Measurements from ENCODE around the gene WDR7.

DNA sequence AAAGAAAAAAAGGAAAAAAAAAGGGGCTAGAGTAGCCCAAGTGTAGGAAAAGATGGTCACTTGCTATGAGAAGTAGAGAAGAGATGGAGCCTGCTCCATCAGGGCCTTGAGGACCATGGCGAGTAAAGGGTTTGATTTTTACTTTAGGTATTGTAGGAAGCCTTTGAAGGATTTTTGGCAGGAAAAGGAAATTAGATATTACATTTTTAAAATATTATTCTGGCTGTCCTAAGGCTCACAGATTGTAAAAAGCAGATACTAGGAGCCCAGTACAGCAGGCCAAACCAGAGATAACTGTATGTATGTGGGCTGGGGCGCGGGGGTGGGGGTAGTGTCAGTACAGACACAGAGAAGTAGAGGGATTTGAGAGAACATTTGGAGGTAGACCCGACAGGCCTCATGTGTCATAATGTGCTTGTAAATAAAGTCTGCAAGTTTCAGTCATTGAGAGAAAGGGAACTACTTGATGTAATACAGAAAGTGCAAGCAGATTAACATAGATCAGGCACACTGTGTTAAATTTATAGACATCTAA is 7.6 kb upstream of the POLI start:
- RAMPAGE, long total RNA, result no peak
- RRBS, result no CpG with 5 or more reads among the region's 4 CpGs
PRO-cap:
- standard, result no peak
- CoPRO, capped RNA only, 2 experiments, result no peak in any of the 2 experiments
- CoPRO, capped and uncapped RNA, 2 experiments, result no peak in any of the 2 experiments
- CoPRO, uncapped RNA only, 2 experiments, result no peak in any of the 2 experiments
CAGE:
- cytosol, long polyA plus RNA, result no peak
- long polyA plus RNA, result no peak
- nucleolus, long total RNA, result no peak
- nucleus, long polyA plus RNA, result no peak

- RAMPAGE, long total RNA, result no peak
- RRBS, result no CpG with 5 or more reads among the region's 1 CpG
PRO-cap:
- standard, result no peak
- CoPRO, capped RNA only, 2 experiments, result no peak in any of the 2 experiments
- CoPRO, capped and uncapped RNA, 2 experiments, result no peak in any of the 2 experiments
- CoPRO, uncapped RNA only, 2 experiments, result no peak in any of the 2 experiments
CAGE:
- cytosol, long polyA plus RNA, result no peak
- long polyA plus RNA, result no peak
- nucleolus, long total RNA, result no peak
- nucleus, long polyA plus RNA, result no peak
Observed at GRCh38 chr18:54262253-54262461, 7.2 kb upstream of the POLI start.

- RAMPAGE, long total RNA, result no peak
- RRBS, result no CpG with 5 or more reads among the region's 6 CpGs
PRO-cap:
- standard, result no peak
- CoPRO, capped RNA only, 2 experiments, result no peak in any of the 2 experiments
- CoPRO, capped and uncapped RNA, 2 experiments, result no peak in any of the 2 experiments
- CoPRO, uncapped RNA only, 2 experiments, result no peak in any of the 2 experiments
CAGE:
- cytosol, long polyA plus RNA, result no peak
- long polyA plus RNA, result no peak
- nucleolus, long total RNA, result no peak
- nucleus, long polyA plus RNA, result no peak
Observed at GRCh38 chr18:55302288-55302993, 285.6 kb downstream of the TCF4 start.

DNA sequence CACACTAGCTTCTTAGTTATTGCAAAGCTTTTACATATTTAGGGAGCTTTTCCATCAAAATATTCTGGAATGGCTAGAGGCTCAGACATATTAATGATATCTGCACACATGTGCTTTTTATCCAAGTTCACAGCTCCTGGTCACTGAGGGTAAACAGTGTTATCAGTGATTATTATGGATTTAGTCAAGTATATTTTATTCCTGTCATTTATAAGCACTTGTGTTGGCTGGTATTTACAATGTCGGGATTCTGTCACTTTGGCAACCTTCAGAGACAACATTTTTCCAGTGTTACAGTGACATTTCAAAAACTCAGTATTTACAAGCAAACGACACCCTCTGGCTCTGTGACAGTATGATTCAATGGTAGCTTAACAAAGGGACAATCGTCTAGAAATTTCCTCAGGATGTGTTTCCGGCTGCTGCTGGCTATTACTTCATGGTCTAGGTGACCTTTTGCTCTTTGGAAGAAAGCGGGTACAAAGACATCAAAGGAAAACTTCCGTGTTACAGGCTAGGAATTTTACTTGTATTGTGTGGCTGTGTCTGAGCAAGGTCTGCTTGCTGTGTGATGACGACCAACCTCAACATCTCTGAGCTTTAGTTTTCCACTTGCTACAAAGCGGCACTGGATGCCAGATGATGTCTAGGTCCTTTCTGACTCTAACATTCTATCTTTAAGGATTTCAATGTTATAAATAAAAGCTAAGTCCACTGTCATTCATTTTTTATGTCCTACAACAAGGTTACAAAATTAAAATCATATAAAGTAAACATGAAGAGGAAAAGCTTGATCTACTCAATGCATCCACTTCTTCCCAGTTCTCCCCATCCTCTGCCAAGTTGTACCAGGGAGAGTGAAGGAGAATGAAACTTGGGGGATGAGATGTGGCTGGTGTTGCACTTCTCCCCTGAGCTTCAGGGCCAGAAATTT is 200.3 kb downstream of the TCF4 start:
- RAMPAGE, long total RNA, result no peak
- RRBS, result no CpG with 5 or more reads among the region's 8 CpGs
PRO-cap:
- standard, result no peak
- CoPRO, capped RNA only, 2 experiments, result no peak in any of the 2 experiments
- CoPRO, capped and uncapped RNA, 2 experiments, result no peak in any of the 2 experiments
- CoPRO, uncapped RNA only, 2 experiments, result no peak in any of the 2 experiments
CAGE:
- cytosol, long polyA plus RNA, result no peak
- long polyA plus RNA, result no peak
- nucleolus, long total RNA, result no peak
- nucleus, long polyA plus RNA, result no peak

DNA sequence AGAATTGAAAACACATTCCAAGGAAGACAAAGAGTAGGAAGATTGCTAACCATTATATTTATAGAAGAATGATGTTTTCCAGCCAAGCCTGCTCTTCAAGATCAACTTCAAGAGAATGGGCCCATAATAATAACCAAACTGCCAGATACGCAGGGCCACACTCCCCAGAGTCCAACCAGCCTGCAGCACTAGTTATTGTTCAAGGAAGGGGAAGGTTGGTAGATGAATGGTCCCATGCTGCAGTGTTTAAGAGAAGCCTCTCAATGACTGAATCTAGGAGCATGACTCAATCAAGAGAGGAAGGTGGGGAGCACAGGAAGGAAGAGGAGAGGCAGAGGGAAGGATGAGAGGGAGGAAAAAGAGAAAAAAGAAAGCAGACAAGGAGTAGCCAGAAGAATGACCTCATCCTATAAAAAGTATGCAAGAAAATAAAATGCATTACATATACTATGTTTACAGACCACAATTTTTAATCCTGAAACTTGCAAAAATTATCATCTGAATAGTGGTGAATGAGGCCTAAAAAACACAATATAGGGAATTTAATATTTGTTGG is 174.6 kb downstream of the TCF4 start:
- RAMPAGE, long total RNA, result no peak
- RRBS, result no CpG with 5 or more reads among the region's 1 CpG
PRO-cap:
- standard, result no peak
- CoPRO, capped RNA only, 2 experiments, result no peak in any of the 2 experiments
- CoPRO, capped and uncapped RNA, 2 experiments, result no peak in any of the 2 experiments
- CoPRO, uncapped RNA only, 2 experiments, result no peak in any of the 2 experiments
CAGE:
- cytosol, long polyA plus RNA, result no peak
- long polyA plus RNA, result no peak
- nucleolus, long total RNA, result no peak
- nucleus, long polyA plus RNA, result no peak

- RAMPAGE, long total RNA, result no peak
- RRBS, result no CpG with 5 or more reads among the region's 3 CpGs
PRO-cap:
- standard, result no peak
- CoPRO, capped RNA only, 2 experiments, result no peak in any of the 2 experiments
- CoPRO, capped and uncapped RNA, 2 experiments, result no peak in any of the 2 experiments
- CoPRO, uncapped RNA only, 2 experiments, result no peak in any of the 2 experiments
CAGE:
- cytosol, long polyA plus RNA, result no peak
- long polyA plus RNA, result no peak
- nucleolus, long total RNA, result no peak
- nucleus, long polyA plus RNA, result no peak
Observed at GRCh38 chr18:55498118-55498328, 90.0 kb downstream of the TCF4 start.

DNA sequence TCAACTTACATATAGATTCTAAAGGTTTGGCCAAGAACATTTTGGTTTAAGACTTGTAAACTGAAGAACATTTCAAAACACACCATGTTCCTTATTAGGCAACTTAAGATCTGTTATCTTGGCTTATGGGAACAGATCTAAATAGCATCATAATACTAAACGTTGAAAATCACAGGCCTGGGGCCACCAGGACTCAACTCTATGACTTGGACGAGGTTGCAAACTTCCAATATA is 8.5 kb downstream of the TCF4 start:
- RAMPAGE, long total RNA, result no peak
- RRBS, result no CpG with 5 or more reads among the region's 2 CpGs
PRO-cap:
- standard, result no peak
- CoPRO, capped RNA only, 2 experiments, result no peak in any of the 2 experiments
- CoPRO, capped and uncapped RNA, 2 experiments, result no peak in any of the 2 experiments
- CoPRO, uncapped RNA only, 2 experiments, result no peak in any of the 2 experiments
CAGE:
- cytosol, long polyA plus RNA, result no peak
- long polyA plus RNA, result no peak
- nucleolus, long total RNA, result no peak
- nucleus, long polyA plus RNA, result no peak

GRCh38 chr18:55863517-55864251 is 275.7 kb upstream of the TCF4 start:
- RAMPAGE, long total RNA, result no peak
- RRBS, result no CpG with 5 or more reads among the region's 12 CpGs
PRO-cap:
- standard, result no peak
- CoPRO, capped RNA only, 2 experiments, result no peak in any of the 2 experiments
- CoPRO, capped and uncapped RNA, 2 experiments, result no peak in any of the 2 experiments
- CoPRO, uncapped RNA only, 2 experiments, result no peak in any of the 2 experiments
CAGE:
- cytosol, long polyA plus RNA, result no peak
- long polyA plus RNA, result no peak
- nucleolus, long total RNA, result no peak
- nucleus, long polyA plus RNA, result no peak

DNA sequence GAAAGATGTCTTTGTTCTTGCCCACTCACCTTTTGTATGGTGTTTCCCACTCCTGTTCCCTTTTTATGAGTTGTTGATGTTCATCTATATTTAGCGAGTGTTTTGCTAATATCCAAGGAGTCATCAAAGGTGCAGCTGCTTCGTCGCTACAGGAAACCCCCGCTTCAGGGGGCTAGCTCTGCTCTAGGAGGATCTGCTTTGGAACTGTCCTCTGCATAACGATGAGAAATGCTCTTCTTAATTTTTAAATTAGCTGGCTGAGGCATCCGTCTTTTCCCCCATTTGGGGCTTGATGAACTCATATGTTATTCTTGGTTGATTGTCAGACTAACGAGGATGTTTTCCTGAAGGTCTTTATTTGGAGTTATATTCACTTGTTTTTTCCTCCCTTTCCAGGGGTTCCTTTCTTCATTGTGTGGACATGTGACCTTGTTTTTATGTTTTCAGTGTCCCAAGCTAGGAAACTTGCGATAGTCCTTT is 179.2 kb downstream of the TXNL1 start:
- RAMPAGE, long total RNA, result no peak
- RRBS, result no CpG with 5 or more reads among the region's 8 CpGs
PRO-cap:
- standard, result no peak
- CoPRO, capped RNA only, 2 experiments, result no peak in any of the 2 experiments
- CoPRO, capped and uncapped RNA, 2 experiments, result no peak in any of the 2 experiments
- CoPRO, uncapped RNA only, 2 experiments, result no peak in any of the 2 experiments
CAGE:
- cytosol, long polyA plus RNA, result no peak
- long polyA plus RNA, result no peak
- nucleolus, long total RNA, result no peak
- nucleus, long polyA plus RNA, result no peak

DNA sequence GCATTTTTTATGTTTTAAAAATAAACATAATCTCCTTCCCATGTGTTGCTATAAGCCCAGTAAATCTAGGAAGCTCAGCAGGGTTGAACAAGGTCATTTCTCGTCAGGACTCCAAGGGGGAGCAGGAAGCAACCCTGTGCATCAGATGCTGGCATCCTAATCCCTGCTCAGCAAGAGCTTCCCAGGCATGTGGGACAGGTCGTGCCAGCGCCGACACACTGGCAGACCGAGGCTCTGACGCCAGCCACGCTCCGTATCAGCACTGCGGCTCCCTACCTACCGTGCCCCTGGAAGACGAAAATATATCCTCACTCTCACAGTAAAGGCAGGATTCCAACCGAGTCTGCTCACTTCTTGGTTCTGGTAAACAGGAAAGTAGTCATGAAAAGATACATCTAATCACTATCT is 61.5 kb downstream of the TXNL1 start:
- RAMPAGE, long total RNA, result no peak
- RRBS, result no CpG with 5 or more reads among the region's 12 CpGs
PRO-cap:
- standard, result no peak
- CoPRO, capped RNA only, 2 experiments, result no peak in any of the 2 experiments
- CoPRO, capped and uncapped RNA, 2 experiments, result no peak in any of the 2 experiments
- CoPRO, uncapped RNA only, 2 experiments, result no peak in any of the 2 experiments
CAGE:
- cytosol, long polyA plus RNA, result no peak
- long polyA plus RNA, result no peak
- nucleolus, long total RNA, result no peak
- nucleus, long polyA plus RNA, result no peak

DNA sequence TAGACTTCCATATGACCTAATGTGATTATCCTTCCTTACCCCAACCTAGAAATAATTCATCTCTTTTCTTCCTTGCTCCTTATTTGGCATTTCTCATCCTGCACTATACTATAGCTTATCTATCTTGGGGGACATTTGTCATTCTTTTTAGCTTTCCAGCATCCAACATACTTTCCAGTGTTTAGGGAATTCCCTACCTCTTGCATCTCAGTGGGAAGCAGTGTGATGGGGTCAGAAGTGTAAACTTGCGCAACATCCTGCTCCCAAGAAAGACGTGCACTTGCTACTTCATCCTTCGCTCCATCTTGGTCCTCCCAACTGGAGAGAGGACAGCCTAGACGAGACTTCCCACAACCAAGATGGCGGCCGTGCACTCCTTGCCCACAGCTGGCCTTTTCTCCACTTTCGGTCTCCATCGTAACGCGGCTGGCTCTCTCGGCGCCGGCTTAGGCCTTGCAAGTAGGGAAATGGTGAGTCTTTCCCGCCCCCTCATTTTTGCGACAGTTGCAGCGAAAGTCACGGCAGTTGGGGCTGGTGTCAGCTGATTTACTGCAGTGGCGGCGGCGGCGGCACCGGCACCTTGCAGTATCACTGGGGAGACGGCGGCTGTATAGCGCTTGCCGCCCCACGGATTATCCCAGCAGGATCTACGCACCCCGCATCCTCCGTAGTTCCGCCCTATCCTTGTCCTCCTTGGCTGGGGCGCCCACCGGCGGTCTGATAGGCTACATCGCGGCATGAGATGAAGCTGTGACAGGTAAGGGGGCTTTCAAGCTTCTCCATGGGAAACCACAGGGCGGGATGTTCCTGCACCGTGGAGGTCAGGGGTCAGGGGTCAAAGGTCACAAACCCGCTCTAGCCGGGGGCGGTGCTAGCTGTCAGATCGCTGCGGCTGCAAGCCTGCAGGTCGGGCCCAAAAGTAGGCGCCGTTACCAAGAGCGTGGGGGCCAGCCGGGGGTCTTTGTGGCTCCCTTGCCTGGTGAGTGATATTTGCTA is at the start of gene WDR7:
Gene WDR7, plus strand, starts transcription at position 540 of the 996 bp plus-strand sequence.
- RAMPAGE, long total RNA, result no peak
- RRBS, result 2% methylated on average over 8 of the region's 48 CpGs
PRO-cap:
- standard, result bidirectional peak, plus-strand start at position 544 of the sequence, minus-strand start at position 452 of the sequence
- CoPRO, capped RNA only, 2 experiments, result peak in 2 of 2 experiments; most common plus-strand start position 544 of the sequence (in 2); most common minus-strand start position 452 of the sequence (in 2)
- CoPRO, capped and uncapped RNA, 2 experiments, result peak in 1 of 2 experiments; most common plus-strand start position 585 of the sequence (in 1); most common minus-strand start position 452 of the sequence (in 1)
- CoPRO, uncapped RNA only, 2 experiments, result no peak in any of the 2 experiments
CAGE:
- cytosol, long polyA plus RNA, result no peak
- long polyA plus RNA, result no peak
- nucleolus, long total RNA, result no peak
- nucleus, long polyA plus RNA, result no peak

- RAMPAGE, long total RNA, result no peak
- RRBS, result no CpG with 5 or more reads among the region's 4 CpGs
PRO-cap:
- standard, result no peak
- CoPRO, capped RNA only, 2 experiments, result no peak in any of the 2 experiments
- CoPRO, capped and uncapped RNA, 2 experiments, result no peak in any of the 2 experiments
- CoPRO, uncapped RNA only, 2 experiments, result no peak in any of the 2 experiments
CAGE:
- cytosol, long polyA plus RNA, result no peak
- long polyA plus RNA, result no peak
- nucleolus, long total RNA, result no peak
- nucleus, long polyA plus RNA, result no peak
Observed at GRCh38 chr18:56873595-56874291, 222.6 kb downstream of the WDR7 start.

DNA sequence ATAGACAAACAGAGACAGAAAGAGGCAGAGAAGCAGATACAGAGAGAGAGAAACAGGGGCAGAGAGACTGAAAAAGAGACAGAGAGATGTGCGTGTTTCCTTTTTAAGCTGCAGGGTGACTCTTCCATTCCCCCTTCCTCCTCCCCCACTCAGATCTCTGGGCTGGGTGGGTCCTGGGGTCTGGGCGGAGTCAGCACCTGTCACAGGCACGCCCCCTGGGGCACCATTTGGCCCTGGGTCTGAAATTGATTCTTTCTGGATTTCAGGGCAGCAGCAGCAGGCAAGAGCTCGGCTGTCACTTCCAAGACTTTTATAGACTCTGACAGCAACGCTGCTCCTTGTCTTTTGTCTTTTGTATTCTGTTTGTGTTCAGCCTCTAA is 3.8 kb downstream of the BOD1L2 start:
- RAMPAGE, long total RNA, result no peak
- RRBS, result no CpG with 5 or more reads among the region's 5 CpGs
PRO-cap:
- standard, result no peak
- CoPRO, capped RNA only, 2 experiments, result no peak in any of the 2 experiments
- CoPRO, capped and uncapped RNA, 2 experiments, result no peak in any of the 2 experiments
- CoPRO, uncapped RNA only, 2 experiments, result no peak in any of the 2 experiments
CAGE:
- cytosol, long polyA plus RNA, result no peak
- long polyA plus RNA, result no peak
- nucleolus, long total RNA, result no peak
- nucleus, long polyA plus RNA, result no peak

- RAMPAGE, long total RNA, result no peak
- RRBS, result 7% methylated on average over 22 of the region's 59 CpGs
PRO-cap:
- standard, result no peak
- CoPRO, capped RNA only, 2 experiments, result no peak in any of the 2 experiments
- CoPRO, capped and uncapped RNA, 2 experiments, result no peak in any of the 2 experiments
- CoPRO, uncapped RNA only, 2 experiments, result no peak in any of the 2 experiments
CAGE:
- cytosol, long polyA plus RNA, result no peak
- long polyA plus RNA, result no peak
- nucleolus, long total RNA, result no peak
- nucleus, long polyA plus RNA, result no peak
Observed at GRCh38 chr18:57353272-57354061, 1.1 kb downstream of the ST8SIA3 start.

DNA sequence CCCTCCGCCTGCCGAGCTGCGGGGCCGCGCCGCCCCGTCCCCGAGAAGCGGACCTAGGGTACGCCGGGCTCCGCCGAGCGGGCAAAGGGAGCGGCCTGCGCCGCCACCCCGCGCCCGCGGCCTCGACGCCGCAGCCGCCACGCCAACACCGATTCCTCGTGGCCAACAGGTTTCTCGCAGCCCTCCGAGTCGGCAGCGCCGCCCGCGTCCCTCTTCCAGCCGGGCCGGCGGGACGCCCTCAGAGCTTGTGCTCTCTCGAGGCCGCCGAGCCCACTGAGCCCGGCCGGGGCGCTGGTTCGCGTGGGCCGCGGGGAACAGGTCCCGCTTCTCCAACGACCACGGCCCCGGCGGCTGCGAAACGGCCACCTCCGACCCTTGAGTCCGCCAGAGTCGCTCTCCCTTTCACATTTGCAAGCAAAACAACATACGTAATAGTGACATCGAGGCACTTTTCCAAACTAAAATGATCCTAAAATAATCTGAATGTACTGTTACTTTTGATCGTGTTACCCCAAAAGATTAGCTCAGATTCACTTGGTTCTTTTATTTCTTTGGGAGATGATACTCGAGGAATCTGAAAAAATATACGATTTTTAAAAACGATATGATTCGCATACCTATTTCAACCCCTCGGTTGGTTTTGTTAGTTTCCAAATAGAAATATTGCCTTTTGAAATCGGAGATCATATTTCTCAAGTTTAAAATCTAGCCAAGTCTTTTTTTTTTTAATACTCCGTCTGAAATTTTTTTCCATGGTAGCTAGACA is 6.3 kb upstream of the ONECUT2 start:
- RAMPAGE, long total RNA, result no peak
- RRBS, result 54% methylated on average over 21 of the region's 69 CpGs
PRO-cap:
- standard, result no peak
- CoPRO, capped RNA only, 2 experiments, result no peak in any of the 2 experiments
- CoPRO, capped and uncapped RNA, 2 experiments, result no peak in any of the 2 experiments
- CoPRO, uncapped RNA only, 2 experiments, result no peak in any of the 2 experiments
CAGE:
- cytosol, long polyA plus RNA, result no peak
- long polyA plus RNA, result no peak
- nucleolus, long total RNA, result no peak
- nucleus, long polyA plus RNA, result no peak

DNA sequence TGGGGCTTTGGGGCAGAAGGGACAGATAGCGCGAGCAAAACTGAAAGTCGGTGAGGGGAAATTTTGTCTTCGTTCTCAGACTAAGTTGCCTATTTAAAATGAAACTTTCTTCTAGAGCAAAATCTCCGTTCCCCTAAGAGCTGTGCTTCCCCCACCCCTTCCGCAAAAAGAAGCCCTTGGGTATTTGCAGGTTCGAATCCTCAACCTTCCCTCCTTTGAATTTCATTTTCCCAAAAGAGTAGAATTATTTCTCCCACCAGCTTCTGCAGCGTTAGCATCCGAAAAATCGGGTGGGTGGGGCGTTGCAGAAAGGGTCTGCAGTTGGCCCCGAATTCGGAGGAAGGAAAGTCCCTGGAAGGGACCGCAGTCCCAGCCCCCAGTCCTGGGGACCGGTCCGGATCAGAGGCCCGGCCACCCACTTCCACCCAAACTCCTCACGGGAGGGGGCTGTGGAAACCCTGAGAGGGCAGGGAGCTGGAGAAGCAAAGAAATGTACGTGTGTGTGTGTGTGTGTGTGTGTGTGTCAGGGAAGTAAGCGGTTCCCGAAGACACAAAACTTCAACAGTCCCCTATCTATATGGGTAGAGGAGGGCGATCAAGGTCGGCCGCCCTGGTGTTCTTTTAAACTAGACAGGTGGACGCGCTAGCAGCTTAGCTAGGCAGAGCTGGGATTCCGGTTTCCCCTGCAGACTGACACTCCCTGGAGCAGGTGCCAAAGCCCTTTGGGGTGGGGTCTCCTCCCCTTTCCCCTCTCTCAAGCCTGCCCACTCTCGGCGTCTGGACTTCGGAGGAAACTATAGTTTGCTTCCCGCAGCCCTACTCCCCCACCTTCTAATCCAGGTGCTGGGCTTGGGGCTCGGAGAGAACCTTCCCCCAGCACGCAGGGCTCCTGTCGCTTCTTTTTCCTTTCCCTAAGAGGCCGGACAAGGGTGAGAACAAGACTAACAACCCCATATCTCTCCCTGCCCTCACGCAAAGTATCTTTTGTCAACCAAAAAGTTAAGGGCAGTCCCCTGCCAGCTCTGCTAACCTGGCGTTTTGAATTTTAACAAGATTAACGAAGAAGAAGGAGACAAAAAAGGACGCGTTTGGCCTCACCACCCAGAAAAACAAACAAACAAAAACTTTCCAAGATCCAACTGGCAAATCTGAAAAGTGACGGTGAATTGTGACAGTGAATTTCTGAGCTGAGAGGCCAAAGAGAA is 4.9 kb upstream of the ONECUT2 start:
- RAMPAGE, long total RNA, result no peak
- RRBS, result no CpG with 5 or more reads among the region's 41 CpGs
PRO-cap:
- standard, result no peak
- CoPRO, capped RNA only, 2 experiments, result no peak in any of the 2 experiments
- CoPRO, capped and uncapped RNA, 2 experiments, result no peak in any of the 2 experiments
- CoPRO, uncapped RNA only, 2 experiments, result no peak in any of the 2 experiments
CAGE:
- cytosol, long polyA plus RNA, result no peak
- long polyA plus RNA, result no peak
- nucleolus, long total RNA, result no peak
- nucleus, long polyA plus RNA, result no peak

GRCh38 chr18:57437602-57438385 is 2.6 kb downstream of the ONECUT2 start:
- RAMPAGE, long total RNA, result no peak
- RRBS, result 91% methylated on average over 7 of the region's 60 CpGs
PRO-cap:
- standard, result no peak
- CoPRO, capped RNA only, 2 experiments, result no peak in any of the 2 experiments
- CoPRO, capped and uncapped RNA, 2 experiments, result no peak in any of the 2 experiments
- CoPRO, uncapped RNA only, 2 experiments, result no peak in any of the 2 experiments
CAGE:
- cytosol, long polyA plus RNA, result no peak
- long polyA plus RNA, result no peak
- nucleolus, long total RNA, result no peak
- nucleus, long polyA plus RNA, result no peak

DNA sequence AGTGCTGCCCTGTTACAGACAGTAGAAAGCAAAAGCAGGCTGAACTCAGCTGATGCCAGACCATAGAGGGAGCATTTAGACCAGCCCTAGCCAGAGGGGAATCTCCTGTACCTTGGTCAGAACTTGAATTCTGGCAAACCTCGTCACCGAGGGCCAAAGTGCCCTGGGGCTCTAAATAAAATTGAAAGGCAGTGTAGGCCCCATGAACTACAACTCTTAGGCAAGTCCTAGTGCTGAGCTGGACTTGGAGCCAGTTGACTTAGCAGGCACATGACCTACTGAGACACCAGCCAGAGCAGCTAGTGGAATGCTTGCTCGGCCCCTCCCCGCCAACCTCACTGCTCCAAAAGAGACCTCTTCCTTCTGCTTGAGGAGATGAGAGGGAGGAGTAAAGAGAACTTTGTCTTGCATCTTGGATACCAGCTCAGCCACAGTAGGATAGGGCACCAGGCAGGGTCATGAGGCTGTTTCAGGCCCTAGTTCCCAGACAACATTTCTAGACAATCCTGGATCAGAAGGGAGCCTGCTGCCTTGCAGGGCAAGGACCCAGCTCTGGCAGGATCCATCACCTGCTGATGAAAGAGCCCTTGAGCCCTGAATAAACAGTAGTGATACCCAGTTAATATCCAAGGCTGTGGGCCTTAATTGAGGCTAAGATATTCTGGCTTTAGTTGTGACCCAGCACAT is 90.6 kb downstream of the ATP8B1 start:
- RAMPAGE, long total RNA, result no peak
- RRBS, result no CpG with 5 or more reads among the region's 4 CpGs
PRO-cap:
- standard, result no peak
- CoPRO, capped RNA only, 2 experiments, result no peak in any of the 2 experiments
- CoPRO, capped and uncapped RNA, 2 experiments, result no peak in any of the 2 experiments
- CoPRO, uncapped RNA only, 2 experiments, result no peak in any of the 2 experiments
CAGE:
- cytosol, long polyA plus RNA, result no peak
- long polyA plus RNA, result no peak
- nucleolus, long total RNA, result no peak
- nucleus, long polyA plus RNA, result no peak